Peyer's patch (tissue), 4 donors: ENCODE measurements around the gene IL22RA2.

DNA sequence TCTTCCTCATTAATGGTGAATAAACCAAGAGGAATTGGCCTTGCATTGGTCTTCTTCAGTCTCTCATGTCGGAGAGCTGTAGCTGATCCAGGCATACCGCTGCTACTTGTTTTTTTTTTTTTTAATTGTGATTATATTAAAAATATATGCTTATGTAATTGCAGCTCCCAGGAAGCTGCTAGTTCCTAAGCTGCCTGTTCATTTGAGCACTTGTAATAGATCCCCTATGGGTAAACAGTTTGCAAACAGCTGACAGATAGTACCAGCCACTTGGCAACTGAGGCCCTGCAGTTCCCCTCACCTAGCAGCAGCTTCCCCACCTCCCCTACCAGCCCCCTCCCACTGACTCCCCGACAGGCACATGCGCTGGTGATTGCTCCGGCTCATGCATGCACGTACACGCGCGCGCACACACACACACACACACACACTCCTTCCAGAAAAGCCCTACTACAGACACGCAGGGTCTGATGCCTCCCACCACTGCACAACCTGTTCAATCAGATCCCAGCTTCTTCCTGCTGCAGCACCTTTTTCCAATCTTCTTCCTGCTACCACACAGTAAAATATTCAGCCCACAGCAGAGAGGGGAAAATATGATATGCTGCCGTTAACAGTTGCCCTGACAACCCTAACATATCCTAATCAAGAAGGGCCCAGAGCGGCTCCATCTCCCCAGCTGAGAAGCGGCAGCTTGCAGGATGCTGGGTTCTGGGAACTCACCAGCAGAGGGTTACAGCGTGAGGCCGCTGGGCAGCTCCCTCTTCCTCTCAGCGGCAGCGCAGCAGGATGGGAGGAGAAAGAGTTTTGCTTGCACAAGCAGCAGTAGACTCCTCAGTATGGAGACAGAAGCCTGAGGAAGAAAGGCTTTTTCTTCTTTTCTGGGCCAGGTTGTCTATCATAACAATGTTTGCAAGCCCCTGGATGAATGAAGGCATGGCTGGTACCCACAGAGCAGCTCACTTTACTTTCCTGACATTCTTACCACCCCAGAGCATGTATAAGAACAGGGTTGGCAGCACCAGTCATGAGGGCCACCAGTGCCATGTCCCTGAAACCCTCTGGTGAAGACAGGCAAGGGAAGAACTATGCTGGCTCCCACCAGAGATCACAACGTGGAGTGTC, 24.0 kb downstream of the MAP7 start:
- PRO-cap: no peak
- RAMPAGE, long total RNA, 4 experiments: no peak in any of the 4 experiments

- PRO-cap: no peak
- RAMPAGE, long total RNA, 4 experiments: no peak in any of the 4 experiments
Measured at GRCh38 chr6:136551119-136551601, 938 bp upstream of the MAP7 start.

DNA sequence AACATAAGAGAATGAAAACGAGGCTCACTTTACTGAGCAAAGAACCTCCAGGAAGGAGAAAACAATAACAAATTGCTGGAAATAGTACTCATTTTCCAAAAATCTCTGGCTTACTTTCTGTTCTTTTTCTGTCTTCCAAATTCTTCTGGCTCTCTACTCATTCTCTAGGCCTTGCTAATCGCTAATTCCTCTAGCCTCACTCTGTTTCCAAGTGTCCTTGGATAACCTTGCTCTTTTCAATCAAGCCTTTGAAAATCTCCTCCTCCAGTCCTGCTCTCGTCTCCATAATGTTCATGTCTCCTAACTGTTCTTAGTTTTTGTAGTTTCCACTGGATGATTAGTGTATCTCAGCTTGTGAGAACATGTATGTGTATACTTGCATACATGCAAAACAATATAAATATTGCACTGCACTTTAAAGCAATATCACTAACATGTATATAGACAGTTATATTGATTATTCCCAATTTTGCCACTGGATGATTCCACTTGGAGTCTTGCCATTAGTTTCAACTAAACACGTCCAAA, 96.2 kb upstream of the MAP7 start:
- PRO-cap: no peak
- RAMPAGE, long total RNA, 4 experiments: start-site peak on the minus strand in 1 of 4 experiments, centred at position 355 of the sequence, 8 reads per replicate

DNA sequence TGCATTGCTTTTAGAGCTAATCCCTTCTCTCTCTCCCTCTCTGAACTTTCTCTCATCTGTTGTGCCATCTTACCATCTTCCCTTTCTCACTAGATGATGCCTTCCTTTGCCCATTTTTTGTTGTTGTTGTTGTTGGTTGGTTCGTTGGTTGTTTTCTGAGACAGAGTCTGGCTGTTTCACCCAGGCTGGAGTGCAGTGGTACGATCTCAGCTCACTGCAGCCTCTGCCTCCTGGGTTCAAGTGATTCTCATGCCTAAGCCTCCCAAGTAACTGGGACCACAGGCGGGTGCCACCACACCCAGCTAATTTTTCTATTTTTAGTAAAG, 18.8 kb downstream of the MAP3K5 start:
- PRO-cap: no peak
- RAMPAGE, long total RNA, 4 experiments: no peak in any of the 4 experiments

DNA sequence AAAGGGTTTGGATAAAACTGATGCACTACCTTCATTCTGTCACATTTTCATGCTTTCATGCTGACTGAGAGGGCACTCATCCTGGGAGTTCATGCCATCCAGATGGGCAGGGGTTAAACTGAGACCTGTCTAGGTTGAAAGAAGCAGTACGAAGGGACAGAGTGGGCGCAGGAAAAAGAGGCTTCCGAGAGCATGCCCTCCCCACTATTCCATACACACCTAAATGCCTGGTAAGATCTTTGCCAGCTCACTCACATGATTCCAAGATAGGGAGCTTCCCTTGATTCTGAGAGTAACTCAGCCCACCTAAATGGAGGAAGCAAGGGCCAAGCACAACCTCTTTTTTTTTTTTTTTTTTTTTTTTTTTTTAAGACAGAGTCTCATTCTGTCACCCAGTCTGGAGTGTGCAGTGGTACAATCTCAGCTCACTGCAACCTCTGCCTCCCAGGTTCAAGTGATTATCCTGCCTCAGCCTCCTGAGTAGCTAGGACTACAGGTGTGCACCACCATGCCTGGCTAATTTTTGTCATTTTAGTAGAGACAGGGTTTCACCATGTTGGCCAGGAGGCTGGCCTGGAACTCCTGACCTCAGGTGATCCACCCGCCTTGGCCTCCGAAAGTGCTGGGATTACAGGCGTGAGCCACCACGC, 2.8 kb downstream of the MAP3K5 start:
- PRO-cap: unidirectional peak, plus-strand start at position 395 of the sequence
- RAMPAGE, long total RNA, 4 experiments: no peak in any of the 4 experiments

DNA sequence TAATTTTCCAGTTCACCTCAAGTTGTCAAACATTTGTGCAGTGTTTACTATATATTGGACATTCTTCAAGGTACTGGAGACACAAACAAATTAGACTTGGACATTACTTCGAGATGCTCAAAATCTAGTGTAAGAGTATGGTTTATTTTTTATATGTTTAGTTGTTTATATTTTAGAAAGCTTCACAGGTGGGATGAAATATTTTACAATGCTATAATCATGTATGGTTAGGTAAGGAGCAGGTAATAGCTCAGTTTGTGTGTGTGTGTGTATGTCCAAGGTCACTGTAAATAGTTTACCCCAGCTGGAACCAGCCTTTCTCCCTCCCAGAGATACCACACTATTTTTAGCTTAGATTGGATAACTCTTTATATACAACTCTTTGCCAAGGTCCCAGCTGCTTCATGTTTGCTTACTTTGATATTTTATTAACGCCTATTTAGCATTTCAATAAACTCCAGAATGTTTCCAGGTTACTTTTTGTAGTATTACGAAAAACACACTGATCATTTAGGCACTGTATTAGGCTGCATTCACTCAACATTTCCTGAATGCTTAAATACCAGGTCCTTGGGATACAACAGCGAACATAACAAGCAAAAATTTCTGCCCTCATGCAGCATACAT, 1.9 kb upstream of the PEX7 start:
- PRO-cap: no peak
- RAMPAGE, long total RNA, 4 experiments: no peak in any of the 4 experiments

GRCh38 chr6:137045461-137045824, 678 bp upstream of the IL20RA start:
- PRO-cap: no peak
- RAMPAGE, long total RNA, 4 experiments: no peak in any of the 4 experiments

GRCh38 chr6:137102331-137102931, 57.7 kb upstream of the IL20RA start:
- PRO-cap: no peak
- RAMPAGE, long total RNA, 4 experiments: no peak in any of the 4 experiments

- PRO-cap: no peak
- RAMPAGE, long total RNA, 4 experiments: no peak in any of the 4 experiments
Measured at GRCh38 chr6:137173491-137174070, at the start of gene IL22RA2. TSS of gene IL22RA2 (minus strand) at chr6:137173644.

- PRO-cap: no peak
- RAMPAGE, long total RNA, 4 experiments: no peak in any of the 4 experiments
Measured at GRCh38 chr6:137207590-137207809, 11.7 kb downstream of the IFNGR1 start.

- PRO-cap: no peak
- RAMPAGE, long total RNA, 4 experiments: no peak in any of the 4 experiments
Measured at GRCh38 chr6:137210242-137210559, 9.0 kb downstream of the IFNGR1 start.

DNA sequence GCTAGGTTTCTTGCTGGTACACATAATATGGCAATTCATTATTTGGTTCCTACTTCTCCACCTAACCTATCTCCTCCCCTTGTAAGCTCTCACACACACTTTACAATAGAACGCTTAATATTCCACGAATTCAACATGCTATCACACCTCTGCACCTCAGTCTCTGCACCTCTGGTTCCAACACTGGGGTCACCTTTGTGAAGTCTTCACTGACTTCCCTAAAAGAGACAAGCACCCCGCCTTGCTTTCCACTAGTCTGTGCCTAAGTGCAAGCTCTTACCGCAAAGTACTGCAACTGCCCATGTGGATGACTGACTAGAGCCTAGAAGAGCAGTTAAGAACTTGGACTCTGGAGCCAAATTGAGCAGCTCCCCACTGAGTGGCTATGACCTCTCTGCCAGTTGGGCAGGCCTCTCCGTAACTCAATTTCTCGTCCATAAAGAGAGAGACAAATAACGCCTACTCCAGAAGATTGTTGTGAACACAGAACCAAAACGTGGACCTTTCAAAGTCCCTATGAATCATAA, 1.4 kb downstream of the IFNGR1 start:
- PRO-cap: bidirectional peak, plus-strand start outside the sequence, minus-strand start at position 291 of the sequence
- RAMPAGE, long total RNA, 4 experiments: no peak in any of the 4 experiments

DNA sequence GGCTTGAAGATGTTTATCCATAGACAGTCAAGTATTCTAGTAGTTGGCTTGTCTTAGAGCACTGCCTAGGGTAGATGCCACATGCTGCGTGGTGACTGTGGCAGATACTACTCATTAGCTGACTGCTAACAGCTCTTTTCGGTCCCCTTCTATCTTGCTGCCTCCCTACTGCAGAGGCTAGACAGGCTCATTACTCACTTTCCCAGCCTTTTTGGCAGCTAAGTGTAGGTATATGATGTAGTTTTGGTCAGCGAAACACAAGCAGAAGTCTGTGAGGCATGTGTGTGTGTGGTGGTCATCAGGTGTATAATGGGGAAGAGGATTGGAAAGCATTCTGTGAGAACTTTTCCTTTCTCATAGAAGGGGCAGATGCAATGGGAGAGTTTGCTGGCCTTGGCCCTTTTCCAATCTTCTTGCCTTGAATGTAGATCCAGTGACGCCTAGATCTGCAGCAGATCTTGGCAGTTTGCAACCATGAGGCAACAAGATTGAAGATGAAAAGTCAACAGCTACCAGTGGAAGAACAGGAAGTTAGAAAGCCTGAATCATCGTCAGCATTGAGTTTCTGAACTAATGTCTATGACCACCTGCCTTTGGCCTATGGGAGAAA, 4.4 kb upstream of the IFNGR1 start:
- PRO-cap: no peak
- RAMPAGE, long total RNA, 4 experiments: no peak in any of the 4 experiments

DNA sequence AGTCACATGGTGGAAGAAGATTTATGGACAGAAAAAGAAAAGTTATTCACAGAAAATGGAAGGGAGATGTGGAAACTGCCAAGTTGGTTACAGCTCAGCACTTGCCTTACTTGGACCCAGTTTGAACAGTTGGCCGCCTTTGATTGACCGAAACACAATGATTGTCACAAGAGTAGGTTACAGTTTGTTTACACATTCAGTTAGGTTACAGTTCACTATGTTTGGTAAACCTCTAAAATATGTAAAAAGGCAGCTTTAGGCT, 116.2 kb downstream of the OLIG3 start:
- PRO-cap: no peak
- RAMPAGE, long total RNA, 4 experiments: no peak in any of the 4 experiments

GRCh38 chr6:137723019-137723621, 143.9 kb upstream of the TNFAIP3 start:
- PRO-cap: unidirectional peak, plus-strand start at chr6:137723546
- RAMPAGE, long total RNA, 4 experiments: no peak in any of the 4 experiments

- PRO-cap: no peak
- RAMPAGE, long total RNA, 4 experiments: no peak in any of the 4 experiments
Measured at GRCh38 chr6:137728669-137729413, 138.2 kb upstream of the TNFAIP3 start.

GRCh38 chr6:137776964-137777163, 90.2 kb upstream of the TNFAIP3 start:
- PRO-cap: no peak
- RAMPAGE, long total RNA, 4 experiments: no peak in any of the 4 experiments

- PRO-cap: no peak
- RAMPAGE, long total RNA, 4 experiments: no peak in any of the 4 experiments
Measured at GRCh38 chr6:137868406-137868705, 1.3 kb downstream of the TNFAIP3 start.

GRCh38 chr6:137870656-137871890, 4.0 kb downstream of the TNFAIP3 start:
- PRO-cap: bidirectional peak, plus-strand start at chr6:137870833, minus-strand start at chr6:137870858; bidirectional peak, plus-strand start at chr6:137871540, minus-strand start at chr6:137871503
- RAMPAGE, long total RNA, 4 experiments: start-site peak on the plus strand in 1 of 4 experiments, at chr6:137870605-137871518 at its widest, 39 reads per replicate

GRCh38 chr6:137874750-137875011, 7.6 kb downstream of the TNFAIP3 start:
- PRO-cap: no peak
- RAMPAGE, long total RNA, 4 experiments: no peak in any of the 4 experiments